CD14-positive monocyte (primary cell): ENCODE measurements around the genes APEX2, MAGEH1, NBDY, FAAH2, ARHGEF9 and ASB12.

DNA sequence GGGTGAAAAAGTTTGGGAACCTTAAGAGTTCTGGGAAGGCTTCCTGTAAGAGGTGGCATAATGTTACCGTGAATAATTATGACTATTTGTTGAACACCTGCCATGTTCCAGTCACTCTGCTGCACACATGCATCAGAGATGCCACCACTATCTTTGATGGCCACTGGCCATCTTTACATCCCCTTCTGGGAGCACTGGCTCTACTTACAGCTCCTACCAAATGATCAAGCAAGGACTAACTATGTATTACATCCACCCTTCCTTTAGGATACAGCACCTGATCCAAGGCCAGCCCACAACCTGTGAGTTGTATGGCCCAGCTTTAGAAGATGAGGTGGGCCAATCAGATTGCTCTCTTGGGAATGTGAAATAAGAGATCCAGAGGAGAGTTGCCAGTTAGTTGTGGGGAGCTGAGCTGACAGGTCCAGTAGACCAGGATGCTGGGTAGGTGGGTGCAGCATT lies 111.4 kb downstream of the GNL3L start:
- CAGE, long polyA plus RNA = no peak

- CAGE, long polyA plus RNA = no peak
Measured at GRCh38 chrX:54999523-55000870, at the start of gene APEX2. APEX2 (plus strand) TSS chrX:55000363.

DNA sequence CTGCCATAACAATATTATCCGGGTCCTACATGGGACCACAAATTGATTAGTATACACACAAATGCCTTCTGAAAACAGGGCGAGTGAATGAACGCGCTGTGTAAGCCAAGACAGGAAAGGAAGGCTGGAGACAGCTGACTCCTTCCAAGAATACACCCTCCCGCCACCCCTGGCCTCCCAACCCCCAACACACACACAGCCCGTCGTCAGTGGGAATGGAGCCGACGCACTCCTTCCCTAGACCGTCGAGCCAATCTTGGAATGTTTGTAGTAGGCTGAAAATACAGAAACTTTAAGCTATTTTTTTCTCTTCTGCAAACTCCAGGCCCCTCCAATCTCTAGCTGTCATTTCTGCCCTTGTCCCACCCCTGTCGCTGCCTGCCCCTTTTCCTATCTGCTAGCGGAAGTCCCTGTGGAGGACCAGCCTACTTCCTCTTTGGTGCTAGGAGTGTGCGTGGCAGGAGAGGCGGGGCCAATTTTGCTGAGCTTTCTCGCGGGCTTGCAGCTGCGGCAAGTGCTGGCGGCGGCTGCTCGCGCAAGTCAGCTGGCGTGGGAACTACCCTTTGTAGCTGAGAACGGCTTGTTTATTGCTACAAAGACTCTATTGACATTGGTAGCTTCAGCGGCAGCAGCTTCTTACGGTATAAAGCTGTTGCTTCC lies at the start of gene MAGEH1:
MAGEH1 (plus strand) TSS at position 475 of the 660 bp plus-strand sequence.
- CAGE, long polyA plus RNA = start-site peak on the plus strand centred at position 514 of the sequence, 67 bp wide, 46 and 71 reads in 2 replicates

DNA sequence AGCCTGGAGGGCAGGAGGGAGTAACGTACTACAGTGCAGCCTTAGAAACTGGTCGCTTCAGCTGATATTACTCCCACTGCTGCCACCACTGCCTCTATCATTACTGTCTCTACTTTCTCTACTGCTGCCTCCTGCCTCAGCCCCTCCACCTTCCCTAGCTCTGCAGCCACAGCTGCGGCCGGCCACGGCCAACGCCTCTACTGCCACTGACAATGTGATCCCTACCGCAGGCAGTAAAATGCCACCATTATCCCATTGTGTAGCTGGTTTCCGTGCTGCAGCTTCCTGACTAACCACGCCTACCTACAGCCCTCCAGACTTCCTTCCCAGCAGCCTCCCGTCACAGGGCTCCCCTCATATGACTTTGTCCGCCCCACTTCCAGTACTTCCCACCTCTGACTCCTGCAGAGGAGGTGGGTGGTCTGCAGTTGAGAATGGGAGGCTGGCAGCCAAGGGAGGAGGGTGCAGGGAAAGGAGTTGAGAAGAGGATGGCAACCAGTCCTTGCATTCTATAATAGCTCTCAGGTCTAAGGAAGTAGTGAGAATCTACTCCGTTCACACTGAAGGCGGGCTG lies 32.9 kb upstream of the USP51 start:
- CAGE, long polyA plus RNA = no peak

DNA sequence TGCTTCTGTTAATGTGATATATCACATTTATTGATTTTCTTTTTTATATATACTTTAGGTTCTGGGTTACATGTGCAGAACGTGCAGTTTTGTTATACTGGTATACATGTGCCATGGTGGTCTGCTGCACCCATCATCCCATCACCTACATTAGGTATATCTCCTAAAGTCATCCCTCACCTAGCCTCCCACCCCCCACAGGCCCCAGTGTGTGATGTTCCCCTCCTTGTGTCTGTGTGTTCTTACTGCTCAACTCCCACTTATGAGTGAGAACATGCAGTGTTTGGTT lies 45.0 kb downstream of the FOXR2 start:
- CAGE, long polyA plus RNA = no peak

DNA sequence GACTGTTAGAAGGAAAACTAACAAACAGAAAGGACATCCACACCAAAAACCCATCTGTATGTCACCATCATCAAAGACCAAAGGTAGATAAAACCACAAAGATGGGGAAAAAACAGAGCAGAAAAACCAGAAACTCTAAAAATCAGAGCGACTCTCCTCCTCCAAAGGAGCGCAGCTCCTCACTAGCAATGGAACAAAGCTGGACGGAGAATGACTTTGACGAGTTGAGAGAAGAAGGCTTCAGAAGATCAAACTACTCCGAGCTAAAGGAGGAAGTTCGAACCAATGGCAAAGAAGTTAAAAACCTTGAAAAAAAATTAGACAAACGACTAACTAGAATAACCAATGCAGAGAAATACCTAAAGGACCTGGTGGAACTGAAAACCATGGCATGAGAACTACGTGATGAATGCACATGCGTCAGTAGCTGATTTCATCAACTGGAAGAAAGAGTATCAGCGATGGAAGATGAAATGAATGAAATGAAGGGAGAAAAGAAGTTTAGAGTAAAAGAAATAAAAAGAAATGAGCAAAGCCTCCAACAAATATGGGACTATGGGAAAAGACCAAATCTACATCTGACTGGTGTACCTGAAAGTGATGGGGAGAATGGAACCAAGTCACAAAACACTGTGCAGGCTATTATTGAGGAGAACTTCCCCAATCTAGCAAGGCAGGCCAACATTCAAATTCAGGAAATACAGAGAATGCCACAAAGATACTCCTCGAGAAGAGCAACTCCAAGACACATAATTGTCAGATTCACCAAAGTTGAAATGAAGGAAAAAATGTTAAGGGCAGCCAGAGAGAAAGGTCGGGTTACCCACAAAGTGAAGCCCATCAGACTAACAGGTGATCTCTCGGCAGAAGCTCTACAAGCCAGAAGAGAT lies 220.0 kb downstream of the RRAGB start:
- CAGE, long polyA plus RNA = no peak

DNA sequence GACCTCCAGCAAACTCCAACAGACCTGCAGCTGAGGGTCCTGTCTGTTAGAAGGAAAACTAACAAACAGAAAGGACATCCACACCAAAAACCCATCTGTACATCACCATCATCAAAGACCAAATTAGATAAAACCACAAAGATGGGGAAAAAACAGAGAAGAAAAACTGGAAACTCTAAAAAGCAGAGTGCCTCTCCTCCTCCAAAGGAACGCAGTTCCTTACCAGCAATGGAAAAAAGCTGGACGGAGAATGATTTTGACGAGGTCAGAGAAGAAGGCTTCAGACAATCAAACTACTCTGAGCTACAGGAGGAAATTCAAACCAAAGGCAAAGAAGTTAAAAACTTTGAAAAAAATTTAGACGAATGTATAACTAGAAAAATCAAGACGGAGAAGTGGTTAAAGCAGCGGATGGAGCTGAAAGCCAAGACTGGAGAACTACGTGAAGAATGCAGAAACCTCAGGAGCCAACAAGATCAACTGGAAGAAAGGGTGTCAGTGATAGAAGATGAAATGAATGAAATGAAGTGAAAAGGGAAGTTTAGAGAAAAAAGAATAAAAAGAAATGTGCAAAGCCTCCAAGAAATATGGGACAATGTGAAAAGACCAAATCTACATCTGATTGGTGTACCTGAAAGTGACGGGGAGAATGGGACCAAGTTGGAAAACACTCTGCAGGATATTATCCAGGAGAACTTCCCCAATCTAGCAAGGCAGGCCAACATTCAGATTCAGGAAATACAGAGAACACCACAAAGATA lies 47.2 kb upstream of the KLF8 start:
- CAGE, long polyA plus RNA = no peak

GRCh38 chrX:56729095-56729765 lies at the start of gene NBDY:
NBDY (plus strand) TSS chrX:56729243.
- CAGE, long polyA plus RNA = start-site peak on the plus strand at chrX:56729237-56729282, 199 and 192 reads in 2 replicates

DNA sequence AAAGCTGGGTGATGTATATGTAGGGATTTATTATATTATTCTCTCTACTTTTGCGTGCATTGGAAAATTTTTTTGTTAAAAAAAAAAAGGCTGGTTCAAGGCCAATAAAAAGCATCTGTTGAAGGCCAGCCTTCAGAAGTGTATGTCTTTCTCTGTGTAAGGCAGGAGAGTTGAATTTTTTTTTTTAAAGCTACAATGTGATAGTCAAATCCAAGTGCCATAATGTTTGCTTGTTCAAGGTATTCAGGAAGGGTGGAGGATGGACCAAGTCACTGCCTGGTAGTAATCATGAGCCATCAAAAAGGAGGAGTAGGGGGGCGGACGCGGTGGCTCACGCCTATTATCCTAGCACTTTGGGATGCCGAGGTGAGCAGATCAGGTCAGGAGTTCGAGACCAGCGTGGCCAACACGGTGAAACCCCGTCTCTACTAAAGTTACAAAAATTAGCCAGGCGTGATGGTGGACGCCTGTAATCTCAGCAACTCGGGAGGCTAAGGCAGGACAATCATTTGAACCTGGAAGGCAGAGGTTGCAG lies 943 bp downstream of the NBDY start:
- CAGE, long polyA plus RNA = no peak

DNA sequence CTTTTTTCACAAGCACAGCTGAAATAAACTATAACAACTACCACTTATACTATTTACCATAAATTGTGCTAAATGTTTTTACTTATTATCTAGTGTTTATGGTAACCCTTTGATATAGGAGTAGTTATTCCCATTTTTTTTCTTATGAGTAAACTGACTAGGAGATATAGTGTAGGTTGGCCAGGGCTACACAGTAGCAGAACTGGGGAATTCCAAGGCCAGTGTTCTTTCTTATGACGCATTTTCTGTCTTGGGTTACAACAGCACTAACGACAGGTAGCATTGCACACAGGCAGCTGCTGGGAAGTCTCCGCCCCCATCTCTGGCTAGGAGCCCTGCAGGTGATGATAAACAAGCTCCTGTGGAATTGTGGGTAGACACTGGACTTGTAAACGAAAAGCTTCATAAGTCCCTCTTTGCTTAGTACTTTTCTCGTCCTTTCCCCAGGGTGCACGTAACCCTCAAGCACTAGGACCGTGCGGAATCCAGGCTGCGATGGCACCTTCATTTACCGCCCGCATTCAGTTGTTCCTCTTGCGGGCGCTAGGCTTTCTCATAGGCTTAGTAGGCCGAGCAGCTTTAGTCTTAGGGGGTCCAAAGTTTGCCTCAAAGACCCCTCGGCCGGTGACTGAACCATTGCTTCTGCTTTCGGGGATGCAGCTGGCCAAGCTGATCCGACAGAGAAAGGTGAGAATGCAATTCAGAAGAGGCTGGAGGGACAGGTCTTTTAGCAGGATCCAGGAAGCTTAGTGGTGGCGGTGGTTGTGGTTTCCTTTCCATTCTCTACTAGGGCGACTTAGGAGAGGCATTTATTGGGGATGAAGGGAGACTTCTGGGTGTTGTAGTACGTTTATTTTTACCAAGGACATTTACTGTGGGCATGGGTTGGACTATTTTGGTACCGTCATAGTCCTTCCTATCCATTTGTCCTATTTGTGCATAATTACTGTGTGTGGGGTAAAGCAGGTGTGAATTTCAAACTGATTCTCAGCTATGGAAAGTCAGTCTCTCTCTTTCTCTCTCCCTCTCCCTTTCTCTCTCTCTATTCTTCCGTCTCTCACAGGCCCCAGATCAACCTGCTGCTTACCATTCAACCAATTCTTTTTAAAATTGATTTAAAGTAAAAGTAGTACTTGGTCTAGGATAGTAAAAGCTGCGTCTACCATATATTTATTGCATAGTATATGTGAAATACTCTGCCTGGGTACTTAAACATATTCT lies at the start of gene FAAH2:
FAAH2 (plus strand) TSS at position 376 of the 1,221 bp plus-strand sequence.
- CAGE, long polyA plus RNA = no peak

DNA sequence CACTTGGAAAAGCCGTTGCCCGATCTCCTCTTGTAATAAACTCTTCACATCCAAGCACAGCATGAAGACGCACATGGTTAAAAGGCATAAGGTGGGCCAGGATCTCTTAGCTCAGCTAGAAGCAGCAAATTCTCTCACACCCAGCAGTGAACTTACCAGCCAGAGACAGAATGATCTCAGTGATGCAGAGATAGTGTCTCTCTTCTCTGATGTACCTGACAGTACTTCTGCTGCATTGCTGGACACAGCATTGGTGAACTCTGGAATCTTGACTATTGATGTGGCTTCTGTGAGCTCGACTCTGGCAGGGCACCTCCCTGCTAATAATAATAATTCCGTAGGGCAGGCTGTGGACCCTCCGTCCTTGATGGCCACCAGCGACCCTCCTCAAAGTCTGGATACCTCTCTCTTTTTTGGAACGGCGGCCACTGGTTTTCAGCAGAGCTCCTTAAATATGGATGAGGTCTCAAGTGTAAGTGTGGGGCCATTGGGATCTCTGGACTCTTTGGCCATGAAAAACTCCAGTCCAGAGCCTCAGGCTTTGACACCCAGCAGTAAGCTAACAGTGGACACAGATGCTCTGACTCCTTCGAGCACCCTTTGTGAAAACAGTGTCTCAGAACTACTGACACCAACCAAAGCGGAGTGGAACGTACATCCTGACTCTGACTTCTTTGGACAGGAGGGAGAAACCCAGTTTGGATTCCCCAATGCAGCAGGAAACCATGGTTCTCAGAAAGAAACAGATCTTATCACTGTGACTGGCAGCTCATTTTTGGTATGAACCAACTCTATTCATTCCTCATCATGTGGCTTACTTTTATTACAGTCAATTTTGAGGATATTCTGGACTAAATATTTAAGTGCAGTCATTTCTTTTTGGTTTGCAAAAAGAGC lies 2.1 kb downstream of the ZXDB start:
- CAGE, long polyA plus RNA = no peak

DNA sequence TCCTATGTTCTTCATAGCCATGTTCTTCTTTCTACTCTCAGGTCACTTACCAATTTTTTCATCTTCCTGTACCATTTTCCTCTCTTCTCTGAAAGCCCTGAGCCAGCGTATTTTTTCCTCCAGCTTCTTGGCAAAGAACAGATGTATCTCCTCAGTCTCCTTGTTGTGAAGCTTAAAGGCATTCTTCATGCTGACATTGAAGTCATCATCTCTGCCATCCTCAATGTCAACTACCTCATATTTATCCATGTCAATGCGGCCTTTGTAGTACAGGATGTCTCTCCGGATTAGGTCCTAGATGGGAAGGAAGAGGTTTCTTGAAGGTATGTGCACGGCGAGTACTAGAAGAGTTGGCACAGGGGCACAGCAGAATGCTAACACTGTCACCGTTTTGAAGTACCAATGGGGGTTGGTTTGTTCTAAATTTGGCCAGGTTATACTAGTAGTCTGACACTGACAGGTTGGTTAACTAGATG lies 129.5 kb downstream of the ARHGEF9 start:
- CAGE, long polyA plus RNA = no peak

- CAGE, long polyA plus RNA = no peak
Measured at GRCh38 chrX:63784877-63785949, at the start of gene ARHGEF9. ARHGEF9 (minus strand) TSS chrX:63785214.

DNA sequence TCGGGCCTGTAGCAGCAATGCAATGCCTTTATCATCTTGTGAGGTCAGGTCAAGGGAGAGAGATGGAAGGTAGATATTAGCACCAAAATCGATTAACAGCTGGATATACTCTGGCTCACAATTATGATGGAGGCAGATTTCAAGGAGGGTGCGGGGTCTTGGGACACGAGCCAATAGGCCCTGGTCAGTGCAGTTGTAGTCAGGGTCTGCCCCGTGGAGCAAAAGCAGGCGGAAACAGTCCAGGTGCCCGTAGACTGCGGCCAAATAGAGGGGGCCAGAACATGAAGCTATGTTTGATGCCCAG lies 5.6 kb downstream of the ASB12 start:
- CAGE, long polyA plus RNA = no peak

- CAGE, long polyA plus RNA = no peak
Measured at GRCh38 chrX:64230486-64230897, at the start of gene ASB12. ASB12 (minus strand) TSS chrX:64230607.

GRCh38 chrX:65195895-65196420 lies 161.3 kb downstream of the ZC3H12B start:
- CAGE, long polyA plus RNA = no peak

- CAGE, long polyA plus RNA = no peak
Measured at GRCh38 chrX:65225184-65226174, 190.9 kb downstream of the ZC3H12B start.

GRCh38 chrX:65607803-65608399 lies 59.6 kb upstream of the MSN start:
- CAGE, long polyA plus RNA = no peak

DNA sequence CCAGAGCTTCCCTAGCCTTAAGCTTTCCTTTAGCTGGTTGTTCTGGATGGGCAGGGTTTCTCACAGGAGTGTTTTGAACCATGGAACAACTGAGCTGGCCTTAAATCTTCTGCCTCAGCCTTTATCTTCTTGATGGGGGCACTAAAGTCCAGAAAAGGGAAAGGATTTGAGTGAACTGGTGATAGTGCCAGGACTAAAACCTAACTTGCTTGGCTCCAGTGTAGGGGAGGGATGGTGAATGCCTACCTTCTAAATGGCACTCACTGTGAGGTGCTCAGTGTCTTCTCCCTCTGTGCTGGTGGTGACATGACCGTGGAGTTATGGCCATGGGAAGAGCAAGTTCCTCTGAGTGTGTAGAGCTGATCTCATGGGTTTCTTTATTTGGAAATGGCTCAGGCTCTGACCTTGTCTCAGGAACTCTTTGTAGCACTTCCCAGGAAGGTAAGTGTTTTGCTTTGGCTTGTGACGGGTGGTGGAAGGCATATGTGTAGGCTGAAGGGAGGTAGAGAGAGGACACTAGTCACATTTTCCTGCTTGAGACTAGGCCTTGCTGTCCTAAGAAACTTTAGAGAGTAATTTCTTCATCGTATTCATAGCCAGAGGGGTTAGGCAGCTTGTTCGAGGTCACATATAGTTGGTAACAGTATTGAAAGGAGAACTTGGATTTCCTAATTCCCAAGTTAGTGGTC lies 6.4 kb downstream of the MSN start:
- CAGE, long polyA plus RNA = no peak

- CAGE, long polyA plus RNA = no peak
Measured at GRCh38 chrX:65679534-65680213, 12.2 kb downstream of the MSN start.